H7 (cell line): ENCODE results near the gene DUSP22.

DNA sequence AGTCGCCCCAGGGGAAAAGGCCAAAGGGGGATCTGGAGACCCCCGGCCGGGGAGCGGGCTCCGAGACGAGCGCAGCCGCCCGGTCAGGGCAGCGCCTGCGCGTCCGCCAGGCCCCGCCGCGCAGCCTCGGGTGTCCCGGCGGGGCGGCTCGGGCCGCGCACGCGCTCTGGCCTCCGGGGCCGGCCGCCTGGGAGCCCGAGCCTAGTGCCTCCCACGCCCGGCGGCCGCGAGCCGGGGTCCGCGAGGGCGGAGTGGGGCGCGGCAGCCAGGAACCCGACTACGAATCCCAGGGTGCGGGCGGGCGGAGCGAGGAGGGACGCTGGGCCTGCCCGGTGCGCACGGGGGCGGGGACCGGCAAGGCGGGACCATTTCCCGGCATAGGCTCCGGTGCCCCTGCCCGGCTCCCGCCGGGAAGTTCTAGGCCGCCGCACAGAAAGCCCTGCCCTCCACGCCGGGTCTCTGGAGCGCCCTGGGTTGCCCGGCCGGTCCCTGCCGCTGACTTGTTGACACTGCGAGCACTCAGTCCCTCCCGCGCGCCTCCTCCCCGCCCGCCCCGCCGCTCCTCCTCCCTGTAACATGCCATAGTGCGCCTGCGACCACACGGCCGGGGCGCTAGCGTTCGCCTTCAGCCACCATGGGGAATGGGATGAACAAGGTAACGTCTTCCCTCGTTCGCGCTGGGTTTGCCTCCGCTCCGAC is at the start of gene DUSP22:
DUSP22 (plus strand) TSS at position 582 of the 699 bp plus-strand sequence.
- RAMPAGE, long total RNA: no peak

- RAMPAGE, long total RNA: no peak
Observed at GRCh38 chr6:356836-357332, 34.7 kb upstream of the IRF4 start.

DNA sequence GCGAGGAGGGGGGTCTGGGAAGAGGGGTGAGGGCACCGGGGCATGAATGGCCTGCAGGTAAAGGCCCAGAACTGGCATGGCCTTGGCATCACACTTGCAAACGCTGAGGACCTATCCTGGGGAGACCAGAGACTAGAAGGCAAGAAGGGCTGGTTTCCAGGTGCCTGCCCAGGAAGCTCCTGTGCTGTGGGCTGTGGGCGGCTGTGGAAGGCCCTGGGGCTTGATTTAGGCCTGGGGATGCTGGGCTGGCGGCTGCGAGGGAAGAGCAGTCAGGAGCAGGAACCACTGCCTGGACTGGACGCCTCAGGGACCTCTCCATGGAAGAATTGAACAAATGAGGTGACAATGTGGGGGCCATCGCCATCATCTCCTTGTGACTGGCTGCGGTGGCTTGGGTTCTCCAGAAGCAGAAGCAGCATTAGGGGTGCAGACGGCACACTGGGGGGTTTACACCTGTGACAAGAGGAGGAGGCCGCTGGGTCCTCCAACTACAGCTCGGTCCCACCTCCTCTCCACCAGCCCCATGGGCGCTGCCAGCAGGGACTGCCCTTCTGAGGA is 32.1 kb upstream of the IRF4 start:
- RAMPAGE, long total RNA: no peak

- RAMPAGE, long total RNA: no peak
Observed at GRCh38 chr6:411443-411776, 19.9 kb downstream of the IRF4 start.

GRCh38 chr6:454270-454558 is 62.7 kb downstream of the IRF4 start:
- RAMPAGE, long total RNA: no peak

DNA sequence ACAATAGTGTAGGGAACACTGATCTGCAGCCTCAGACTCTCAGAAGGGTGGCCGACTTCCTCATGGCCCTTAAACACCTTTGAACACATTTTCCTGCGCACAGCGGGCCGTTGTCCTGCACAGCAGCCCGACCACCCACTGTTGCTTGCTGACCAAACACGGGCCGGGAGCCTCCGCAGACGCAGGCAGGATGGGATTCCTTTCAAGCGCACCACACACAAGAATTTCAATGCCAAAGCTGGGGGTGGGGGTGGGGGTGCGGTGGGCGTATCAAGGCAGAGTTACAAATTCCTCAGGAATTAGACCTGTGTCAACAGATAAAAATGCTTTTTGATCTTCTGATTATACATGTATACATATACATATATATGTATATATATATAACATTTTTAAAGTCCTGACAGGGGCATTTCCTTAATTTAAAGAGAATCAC is 74.5 kb downstream of the HUS1B start:
- RAMPAGE, long total RNA: no peak

DNA sequence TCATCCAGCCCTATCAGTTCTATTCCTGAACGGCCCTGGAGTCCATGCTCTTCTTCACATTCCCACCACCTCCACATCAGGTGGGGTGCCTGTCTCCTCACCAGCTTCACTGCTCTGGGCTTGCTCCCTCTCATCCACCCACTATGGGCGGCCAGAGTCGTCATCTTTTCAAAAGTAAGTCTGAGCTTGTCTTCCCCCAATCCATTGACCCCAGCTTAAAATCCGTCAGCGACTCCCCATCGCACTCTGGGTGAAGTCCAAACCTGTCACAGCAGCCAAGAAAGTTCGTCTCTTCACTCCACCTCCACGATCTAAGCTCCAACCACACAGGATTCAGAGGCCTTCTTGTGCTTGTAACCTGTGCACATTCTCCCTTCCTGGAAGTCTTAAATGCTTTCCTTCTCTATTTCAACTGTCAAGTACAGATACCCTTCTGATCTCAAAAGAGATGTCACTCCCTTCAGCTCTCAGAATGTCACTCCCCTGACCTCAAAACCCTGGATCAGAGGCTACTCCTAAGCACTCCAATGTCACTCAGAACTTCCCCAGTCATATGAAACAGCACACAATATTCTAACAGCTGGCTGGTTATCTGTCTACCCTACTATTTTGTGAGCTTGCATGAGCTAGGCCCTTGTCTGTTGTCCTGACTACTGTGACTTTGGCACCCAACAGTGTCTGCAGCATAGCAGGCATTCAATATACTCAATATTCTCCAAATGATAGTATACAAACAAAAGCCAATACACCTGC is 65.7 kb downstream of the HUS1B start:
- RAMPAGE, long total RNA: no peak

DNA sequence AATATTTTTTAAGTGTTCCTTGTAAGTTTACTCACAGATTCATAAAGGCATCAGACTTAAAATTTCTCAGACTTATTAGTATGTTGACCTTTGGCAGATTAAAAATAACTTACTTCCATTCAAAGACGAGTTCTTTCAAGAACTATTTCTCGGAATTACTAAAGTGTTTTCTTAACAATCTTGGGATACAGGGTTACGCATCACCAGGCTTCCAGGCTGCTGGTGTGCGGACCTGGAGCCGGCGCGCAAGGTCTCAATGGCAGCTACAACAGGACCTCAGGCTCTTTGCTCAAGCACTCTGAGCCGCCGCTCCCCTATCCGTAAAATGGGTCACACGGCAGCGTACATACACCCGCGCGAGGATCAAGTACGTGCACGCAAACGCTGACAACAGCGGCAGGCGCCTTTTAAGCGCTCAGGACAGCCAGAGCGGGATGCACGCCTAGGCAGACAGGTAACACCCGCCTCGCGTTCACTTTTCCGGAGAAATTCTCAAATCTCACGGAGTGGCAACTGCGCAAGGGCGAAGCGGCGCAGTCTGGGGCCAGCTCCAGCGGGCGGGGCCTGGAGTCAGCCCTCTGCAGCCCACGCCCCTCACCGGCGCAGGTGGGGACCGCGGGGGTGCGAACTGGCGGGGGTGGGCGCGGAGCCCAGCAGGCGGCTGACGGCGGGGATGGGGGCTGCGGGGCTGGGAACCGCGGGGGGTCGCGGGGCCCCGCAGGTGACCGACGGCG is 611 bp downstream of the EXOC2 start:
- RAMPAGE, long total RNA: no peak

DNA sequence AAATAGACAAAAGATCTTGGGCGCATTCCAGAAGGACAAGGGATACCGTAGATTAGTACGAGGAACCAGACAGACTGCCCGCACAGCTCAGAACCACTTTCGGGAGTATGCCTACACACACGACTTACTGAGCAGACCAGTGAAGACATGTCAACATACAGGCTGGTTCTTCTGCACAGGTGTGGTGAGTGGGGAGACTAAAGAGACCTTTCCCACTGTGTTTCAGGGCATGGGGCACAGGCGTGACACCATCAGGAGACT is 15.8 kb upstream of the FOXQ1 start:
- RAMPAGE, long total RNA: no peak

DNA sequence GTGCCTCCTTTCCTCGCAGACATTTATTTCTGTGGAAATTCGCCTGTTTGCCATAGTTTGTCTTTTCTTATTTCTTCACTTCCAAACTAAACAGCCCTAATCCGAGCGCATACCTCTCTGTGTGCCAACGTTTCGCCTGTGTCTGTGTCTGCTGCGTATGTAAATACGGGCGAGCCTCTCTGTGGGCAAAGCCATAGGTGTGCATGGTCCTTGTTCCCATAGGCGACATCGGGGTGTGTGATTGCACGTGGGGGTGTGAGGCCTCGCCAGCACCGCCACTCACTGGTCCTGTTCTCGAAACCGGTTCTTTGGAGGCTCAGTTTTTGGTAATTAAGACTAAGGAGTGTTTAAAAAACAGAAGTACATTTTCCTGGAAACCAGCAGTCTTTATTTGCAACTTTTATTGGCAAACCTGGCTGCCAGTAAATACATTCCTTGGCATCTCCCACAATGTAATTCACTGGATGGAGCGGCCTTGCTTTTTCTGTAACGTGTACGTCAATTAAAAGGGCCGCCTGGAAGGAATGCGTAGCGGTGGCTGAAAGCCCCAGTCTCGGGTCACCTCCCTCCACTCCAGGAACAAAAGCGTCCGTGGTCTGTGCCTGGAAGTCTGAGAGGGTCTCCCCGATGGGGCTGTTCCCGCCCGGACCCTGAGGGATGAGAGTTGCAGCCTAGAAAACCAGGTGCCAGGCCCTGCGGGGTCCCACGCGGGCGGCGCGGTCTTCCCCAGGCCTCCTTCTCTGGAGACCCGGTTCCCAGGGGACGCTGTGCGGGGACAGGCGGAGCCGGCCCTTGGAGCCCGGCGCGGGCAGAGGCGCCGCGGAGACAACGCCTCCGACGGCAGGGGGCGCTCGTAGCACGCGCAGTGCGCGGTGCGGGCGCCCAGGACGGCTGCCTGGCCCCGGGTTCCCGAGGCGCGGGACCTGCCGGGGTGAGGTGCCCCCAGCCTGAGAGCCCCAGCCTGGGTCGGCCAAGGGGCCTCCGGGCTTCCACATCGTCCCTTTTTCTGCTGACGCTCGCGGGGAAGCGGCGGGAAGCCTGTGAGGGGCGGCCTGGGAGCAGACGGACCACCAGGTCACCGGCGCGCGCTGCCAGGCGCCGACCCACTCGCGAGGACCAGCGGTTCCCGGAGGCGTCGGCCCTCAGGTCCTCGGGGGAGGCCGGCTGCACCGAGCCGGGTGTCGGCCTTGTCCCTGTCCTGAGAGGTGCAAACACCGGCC is 5.6 kb upstream of the FOXC1 start:
- RAMPAGE, long total RNA: no peak

DNA sequence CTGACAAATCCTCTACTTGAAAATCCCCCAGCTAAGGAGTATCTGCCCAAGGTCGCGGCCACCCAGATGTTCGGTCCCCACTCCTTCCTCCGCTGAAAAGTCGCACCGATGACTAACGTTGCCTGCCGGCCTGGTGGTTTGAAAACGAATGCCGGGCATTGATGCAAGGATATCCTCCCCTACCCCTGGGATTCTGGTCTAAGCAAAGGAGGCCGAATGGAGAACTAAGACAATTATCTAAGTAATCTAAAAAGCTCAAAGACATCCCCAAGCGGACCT is 3.7 kb upstream of the FOXC1 start:
- RAMPAGE, long total RNA: no peak

DNA sequence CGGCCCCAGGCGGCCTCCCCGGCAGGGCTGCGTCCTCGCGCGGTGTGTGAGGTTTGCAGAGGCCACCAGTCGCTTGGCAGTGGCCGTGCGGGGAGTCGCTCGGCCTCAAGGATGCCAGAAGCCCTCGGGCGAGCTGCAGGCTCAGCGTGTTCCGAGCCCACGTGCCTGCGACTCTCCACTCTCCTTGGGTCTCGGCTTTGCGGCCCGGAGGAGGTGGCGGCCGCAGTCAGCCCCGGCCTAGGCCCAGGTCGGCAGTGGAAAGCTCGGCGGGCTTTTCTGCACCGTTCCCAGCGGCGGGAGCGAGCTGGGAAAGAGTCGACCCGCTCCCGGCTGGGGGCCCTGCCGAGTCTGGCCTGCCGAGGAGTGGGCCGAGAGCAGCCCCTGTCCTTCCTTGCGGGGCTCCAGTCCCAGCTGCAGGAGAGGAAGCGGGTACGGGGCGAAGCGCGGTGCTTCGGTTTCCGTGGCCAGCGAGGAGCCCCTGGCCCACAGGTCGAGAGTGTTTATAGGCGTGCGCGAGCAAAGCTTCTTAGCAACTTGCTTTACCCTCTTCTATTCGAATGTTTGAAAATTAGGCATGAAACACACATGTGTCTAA is 5.5 kb downstream of the FOXC1 start:
- RAMPAGE, long total RNA: no peak

DNA sequence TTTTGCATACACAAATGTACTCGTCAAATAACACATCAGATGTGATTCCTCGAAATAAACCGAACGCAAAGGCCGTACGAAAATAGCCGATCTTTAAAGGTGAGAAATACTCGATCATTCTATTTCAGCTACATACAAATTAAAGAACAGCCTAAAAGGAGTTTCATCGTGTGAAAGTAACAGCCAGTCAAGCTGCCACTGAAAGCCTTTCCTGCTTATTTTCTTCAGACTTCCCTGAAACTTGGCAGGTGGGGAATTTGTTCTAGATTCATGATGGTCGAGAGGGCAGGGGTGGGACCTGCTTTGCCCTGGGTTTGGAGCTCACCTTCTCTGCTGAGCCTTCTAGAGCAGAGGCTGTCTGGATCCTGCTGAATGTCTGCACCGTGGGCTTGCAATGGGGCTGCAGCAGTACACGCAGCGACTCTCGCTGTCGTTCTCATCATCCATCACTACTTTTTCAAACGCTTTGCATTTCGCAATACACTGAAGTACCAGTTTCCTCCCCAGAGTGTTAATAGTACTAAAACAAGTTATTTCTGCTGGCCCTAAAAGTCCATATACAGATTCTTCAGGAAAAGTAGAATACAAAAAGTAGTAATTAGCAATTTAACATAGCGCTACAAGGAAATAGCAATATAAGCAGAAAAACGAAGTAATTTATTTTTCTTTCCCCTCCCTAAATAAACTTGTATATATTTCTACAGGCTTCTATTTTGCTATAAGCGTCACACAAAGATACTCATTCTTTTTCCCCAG is 16.3 kb downstream of the FOXC1 start:
- RAMPAGE, long total RNA: no peak

DNA sequence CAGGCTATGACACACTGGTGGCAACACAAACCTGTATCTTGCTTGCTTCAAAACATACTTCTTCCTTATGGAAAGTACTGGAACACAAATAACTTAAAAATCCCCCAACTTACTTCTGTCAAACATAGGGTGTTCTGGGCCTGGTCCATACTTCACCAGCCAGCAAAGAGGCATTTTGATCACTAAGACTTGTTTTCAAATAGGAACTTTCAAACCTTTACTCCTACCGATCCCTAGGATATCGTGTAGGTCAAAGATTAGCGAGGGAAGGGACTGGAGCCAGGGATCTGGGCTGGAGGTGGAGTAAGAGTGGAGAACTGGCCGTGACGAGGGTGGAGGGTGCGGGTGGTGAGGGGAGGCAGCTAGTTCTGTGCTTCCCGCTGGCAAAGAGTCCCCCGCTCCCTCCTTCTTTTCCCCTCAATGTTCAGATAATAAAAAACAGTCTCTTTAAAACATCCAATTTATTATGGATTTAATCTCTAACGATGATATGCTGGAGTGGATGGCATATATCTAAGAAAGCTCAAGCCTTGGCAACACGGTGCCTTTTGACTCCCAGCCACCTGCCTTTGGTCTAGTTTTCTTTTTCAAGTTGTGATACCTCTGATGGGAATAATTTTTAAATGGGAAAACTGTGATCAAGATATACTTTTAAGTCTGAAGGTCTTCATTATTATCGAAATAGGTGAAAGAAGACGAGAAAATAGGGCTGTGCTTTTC is 189.3 kb downstream of the FOXC1 start:
- RAMPAGE, long total RNA: no peak

DNA sequence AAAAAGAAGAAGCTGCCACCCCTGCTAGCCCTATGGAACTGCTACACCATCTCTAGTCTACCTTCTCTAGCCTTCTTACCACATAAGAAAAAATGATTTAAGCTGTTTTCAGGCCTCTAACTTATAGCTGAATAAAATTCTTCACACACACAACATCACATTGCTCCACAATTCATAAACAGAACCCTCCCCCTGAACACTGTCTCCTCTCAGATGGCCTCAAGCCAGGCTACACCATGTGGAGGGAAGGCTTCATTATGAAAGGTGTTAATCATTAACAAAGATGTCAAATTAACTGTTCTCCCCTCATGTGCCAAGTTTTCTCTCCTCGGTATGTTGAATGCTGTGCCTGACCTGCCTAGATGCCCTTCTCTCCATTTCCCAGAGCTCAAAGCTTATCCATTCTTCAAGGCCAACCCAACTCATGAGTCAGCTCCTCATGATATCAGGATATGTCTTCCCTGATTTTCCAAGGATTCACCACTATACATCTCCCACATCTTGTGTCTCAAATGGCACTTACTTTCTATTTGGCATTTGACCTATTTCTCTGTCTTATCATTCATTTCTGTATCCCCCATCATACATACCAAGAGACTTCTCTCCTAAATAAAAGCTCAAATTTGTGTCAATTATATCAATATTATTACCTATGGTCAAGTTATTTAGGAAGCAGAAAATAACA is 210.3 kb downstream of the GMDS start:
- RAMPAGE, long total RNA: no peak

DNA sequence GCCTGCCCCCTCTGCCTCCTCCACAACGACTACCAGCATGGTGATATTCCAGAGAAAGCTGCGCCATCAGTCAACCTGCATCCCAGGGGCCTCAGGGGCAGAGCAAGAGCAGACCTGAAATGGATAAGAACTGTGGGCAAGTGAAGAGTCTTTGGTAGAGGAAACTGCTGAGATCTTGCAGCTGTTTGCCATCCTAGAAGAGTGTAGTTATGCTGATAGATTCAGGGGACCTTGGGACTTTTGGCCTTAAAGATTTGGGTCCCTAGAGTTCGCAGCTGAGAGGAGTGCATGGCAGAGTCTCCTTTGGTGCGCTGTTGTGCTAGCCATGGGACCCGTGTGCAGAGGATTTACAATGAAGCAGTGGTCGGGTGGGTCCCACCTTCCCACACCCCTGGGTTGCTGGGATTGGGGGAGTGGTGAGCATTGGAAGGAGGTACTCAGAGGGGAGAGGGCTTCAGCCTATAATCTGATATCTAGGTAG is 124.6 kb upstream of the GMDS start:
- RAMPAGE, long total RNA: no peak

DNA sequence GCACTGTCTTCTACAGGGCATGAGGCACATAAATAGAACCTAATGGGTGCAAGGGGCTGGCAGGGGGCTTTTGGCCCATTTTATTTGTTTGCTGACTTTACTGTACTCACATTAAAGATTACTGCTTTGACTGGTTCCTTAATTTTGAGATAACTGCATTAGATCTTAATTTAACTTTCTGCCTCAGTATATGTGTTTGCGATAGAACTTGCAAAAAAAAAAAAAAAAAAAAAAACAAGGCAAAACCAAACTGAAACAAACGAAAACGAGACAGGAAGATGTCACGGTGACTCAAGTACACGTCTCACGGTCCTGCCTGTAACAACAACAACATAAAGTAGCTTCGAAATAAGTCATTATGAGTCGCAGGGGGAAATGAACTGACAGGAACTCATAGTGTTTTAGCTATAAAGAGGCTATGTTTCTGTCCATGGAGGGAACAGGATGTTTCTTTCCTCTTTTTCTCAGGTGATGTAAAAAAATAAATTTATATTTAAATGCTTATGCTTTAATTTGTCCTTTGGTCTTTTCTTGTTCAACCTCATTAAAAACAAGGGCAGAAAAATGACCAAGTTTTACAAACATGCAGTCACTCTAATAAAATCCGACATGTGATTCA is 133.8 kb upstream of the GMDS start:
- RAMPAGE, long total RNA: no peak

GRCh38 chr6:2433869-2434513 is 188.6 kb upstream of the GMDS start:
- RAMPAGE, long total RNA: no peak

- RAMPAGE, long total RNA: no peak
Observed at GRCh38 chr6:2726101-2726604, 24.6 kb downstream of the MYLK4 start.

- RAMPAGE, long total RNA: no peak
Observed at GRCh38 chr6:2763454-2764497, 1.4 kb upstream of the WRNIP1 start.